ENCODE measurements around a stretch of chr20.

GRCh38 chr20:34742781-34743561, 38.8 kb downstream of the TP53INP2 start:
- PRO-cap: no peak

- PRO-cap: no peak
Observed at GRCh38 chr20:34791548-34792104, 33.8 kb downstream of the NCOA6 start.

- PRO-cap: bidirectional peak, plus-strand start at chr20:34824635, minus-strand start at chr20:34824480
Observed at GRCh38 chr20:34824562-34824697, 1.0 kb downstream of the NCOA6 start.

DNA sequence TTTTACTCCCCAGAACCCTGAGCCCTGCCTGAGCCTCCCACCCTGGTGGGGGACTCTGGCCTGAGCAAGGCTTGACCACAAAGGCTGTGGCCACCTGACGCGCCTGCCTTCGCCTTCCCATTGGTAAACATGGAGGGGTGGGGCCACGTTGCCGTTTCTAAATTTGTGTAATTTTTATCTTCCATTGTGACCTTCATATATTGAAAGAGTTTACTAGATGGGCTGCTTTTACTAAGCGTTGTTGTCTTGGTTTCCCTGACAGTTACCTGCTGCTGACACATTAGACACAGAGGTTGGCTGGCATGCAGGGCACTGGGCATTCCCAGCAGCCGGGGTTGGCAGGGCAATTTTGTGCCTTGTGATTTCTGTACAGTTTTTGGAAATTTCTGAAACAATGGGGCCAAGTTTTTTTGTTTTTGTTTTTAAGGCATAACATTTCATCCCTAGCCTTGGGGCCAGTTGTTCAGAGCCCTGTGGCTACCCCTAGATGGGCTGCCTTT, 27.0 kb downstream of the MYH7B start:
- PRO-cap: no peak

DNA sequence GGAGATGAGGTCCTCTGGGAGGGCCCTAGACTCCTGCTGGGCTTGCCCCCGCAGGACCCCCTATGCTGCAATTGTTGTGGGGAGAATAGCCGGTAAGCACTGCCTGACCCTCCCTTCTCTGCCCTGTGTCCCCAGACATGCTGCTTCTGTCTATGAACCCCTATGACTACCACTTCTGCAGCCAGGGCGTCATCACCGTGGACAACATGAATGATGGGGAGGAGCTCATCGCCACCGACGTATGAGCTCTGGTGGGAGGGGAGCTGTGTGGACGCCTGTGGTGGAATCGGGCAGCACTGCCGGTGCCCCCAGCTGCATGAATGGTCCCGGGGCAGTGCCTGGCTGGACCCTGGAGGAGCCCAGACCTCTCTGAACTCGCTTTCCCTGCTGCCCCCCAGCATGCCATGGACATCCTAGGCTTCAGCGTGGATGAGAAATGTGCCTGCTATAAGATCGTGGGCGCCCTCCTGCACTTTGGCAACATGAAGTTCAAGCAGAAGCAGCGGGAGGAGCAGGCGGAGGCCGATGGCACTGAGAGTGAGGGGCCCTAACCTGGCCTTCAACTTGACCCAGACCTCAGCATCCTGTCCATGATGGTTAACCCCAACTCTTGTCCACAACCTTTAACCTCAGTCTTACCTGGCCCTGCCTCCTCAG, 31.2 kb downstream of the MYH7B start:
- PRO-cap: no peak

GRCh38 chr20:35262754-35264078, 14.7 kb downstream of the MMP24OS start:
- PRO-cap: no peak

DNA sequence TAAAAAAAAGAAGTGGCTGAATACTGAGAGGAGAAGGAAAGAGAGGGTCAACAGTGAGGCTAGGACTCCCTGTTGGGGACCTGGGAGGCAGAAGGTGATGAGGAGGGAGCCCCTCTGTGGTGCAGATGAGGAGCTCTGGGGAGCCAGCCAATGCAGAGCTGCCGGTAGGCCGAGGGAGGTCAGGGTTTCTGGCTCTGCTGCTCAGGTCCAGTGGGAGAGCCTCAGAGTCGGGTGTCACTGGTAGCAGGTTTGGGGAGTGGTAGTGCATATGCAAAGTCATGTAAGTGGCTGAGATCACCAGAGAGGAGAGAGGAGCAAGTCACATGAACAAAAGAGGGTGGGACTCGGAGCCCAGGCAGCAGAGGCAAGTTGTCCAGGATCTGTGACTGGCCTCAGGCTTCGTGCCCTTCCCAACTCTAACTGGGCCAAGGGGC, 6.9 kb downstream of the MMP24OS start:
- PRO-cap: no peak

GRCh38 chr20:35305566-35306205, 13.5 kb upstream of the FAM83C start:
- PRO-cap: bidirectional peak, plus-strand start at chr20:35305968, minus-strand start at chr20:35305830

DNA sequence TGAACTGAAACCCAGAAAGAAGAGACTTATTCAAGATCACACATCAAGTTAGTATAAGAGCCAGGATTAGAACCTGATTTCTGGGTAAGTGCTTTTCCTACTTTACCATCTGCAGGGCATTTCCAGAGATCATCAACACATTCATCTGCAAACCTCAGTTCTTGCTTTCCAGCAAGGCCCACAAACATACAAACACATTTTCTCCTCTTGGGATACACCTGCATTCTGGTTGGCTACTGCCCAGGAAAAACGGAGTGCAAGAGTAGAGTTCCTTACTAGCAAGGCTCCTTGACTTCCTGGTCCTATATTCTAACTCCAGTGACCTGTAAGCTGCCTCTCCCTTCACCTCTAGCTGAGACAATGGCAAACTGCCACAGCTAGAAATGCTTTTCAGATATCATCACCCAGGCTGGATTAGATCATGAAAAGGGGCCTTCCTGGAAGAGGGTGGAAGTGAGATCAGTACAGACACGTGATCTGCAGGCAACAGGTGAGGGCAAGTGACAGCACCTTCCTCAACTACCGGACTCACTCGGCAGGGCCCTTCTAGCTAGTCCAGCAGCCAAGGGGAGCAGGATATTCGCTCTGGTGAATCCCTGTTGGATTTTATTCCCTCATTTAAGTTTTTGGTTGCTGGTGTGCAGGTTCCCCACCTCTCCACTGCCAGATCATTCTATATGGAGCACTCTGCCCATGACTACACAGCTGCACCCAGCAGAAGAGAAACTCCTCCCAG, 26.2 kb upstream of the FAM83C start:
- PRO-cap: bidirectional peak, plus-strand start at position 526 of the sequence, minus-strand start at position 251 of the sequence

DNA sequence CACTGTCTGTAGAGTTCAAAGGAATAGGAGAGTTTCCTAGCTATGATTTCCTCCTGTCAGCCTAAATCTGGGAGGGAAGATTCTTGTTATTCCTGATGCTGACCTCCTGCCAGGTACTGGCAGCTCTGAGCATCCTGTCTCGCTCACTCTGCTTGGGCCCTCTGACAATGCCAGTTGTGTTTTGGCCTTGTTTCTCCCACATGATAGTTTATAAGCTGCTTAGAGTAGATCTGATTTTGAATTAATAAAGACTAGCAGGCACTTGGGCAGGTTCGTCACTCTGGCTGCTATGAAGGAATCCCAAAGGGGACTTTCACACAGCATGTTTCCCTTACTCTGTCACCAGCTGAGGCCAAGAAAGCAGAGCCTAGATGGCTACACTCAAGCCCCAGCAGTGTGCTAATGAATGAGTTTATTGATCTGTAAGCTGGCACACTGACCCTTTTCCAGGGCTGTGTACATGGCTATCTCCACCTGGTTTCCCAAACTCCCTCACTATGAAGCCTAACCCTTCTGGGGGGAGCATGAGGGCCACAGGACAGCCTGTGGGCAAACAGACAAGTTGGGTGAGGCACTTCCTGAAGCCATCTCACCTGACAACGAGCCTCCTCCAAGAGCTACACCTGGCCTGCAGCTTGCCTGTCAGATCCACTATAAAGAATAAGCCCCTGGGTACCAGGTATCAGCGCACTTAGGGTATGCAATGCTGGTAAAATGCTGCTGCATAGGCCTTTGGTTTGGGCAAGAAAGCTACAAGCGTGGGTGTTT, 52.2 kb downstream of the UQCC1 start:
- PRO-cap: no peak

GRCh38 chr20:35497688-35498413, 31.6 kb downstream of the C20orf173 start:
- PRO-cap: no peak

DNA sequence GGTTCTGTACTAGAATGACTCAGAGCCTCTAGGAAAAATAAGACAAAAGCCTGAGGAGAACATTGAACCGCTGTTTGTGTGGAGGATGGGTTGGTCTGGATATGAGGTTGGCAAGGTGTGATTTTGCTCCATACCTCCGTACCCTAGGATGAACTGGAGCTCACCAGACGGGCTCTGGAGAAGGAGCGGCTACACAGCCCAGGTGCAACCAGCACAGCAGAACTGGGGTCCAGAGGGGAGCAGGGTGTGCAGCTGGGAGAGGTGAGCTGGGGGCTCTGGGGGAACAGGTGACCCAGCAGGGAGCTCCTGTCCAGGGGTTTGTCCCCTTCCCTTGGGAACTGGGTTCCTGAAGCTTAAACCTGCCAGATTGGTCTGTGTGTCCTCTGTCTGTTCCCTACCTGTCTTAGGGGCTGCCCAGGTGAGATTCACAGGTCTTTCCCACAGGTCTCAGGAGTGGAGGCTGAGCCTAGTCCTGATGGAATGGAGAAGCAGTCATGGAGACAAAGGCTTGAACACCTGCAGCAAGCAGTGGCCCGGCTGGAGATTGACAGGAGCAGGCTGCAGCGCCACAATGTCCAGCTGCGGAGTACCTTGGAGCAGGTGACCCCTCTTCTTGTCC, 21.8 kb downstream of the C20orf173 start:
- PRO-cap: no peak

GRCh38 chr20:35556907-35557704, 15.2 kb downstream of the ERGIC3 start:
- PRO-cap: no peak

DNA sequence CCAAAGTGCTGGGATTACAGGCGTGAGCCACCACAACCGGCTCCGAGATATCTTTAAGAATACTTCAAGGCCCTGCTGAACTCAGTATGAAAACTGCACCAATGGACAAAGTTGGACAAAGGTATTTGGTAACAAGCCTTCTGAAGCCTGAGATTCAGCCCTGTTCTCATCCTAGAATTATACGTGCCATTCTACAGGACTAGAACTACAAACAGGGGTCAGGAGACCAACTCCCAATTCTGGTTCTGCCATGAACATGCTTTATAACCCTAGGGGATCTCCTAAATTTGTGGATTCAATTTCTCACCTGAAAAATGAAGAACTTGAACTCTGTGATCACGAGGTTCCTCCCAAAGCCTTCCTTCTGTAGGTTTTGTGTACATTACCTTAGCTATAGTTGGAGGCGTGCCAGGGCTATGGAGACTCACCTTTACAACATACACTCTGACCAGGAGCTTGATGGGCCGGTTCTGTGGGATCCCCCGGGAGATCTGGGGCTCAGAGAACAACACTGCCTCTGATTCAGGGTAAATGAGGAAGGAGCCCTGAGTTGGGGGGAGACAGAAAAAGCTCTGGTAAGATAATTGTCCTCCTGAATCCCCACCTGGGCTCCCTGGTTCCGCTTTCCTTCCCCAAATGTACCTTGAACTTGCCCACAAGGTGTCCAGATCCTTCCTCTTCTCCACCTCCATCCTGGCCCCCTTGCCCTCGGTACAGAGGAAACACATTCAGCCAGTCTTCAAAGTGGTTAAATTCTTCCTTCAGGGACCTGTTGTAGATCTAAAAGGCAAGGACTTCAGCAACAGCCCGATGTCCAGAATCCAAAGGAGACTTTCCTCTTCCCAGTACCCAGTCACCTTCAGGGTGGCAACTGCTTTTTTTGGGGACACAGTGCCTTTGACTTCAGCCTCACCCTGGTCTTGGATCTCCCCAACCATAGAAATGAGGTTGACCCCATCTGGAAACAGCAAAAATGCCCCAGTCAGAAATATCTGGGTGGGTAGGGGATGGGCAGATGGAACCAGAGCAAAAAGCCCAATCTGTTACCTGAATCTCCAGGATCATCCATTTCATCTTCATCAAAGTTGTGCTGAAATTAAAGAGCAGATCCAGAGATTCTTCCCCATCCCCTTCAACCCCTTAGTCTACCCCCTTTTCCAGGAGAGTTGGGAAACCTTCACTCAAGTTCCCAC, 34.3 kb downstream of the ERGIC3 start:
- PRO-cap: no peak

- PRO-cap: no peak
Observed at GRCh38 chr20:35599650-35600308, 15.8 kb upstream of the SPAG4 start.

GRCh38 chr20:35617343-35618075, 1.9 kb downstream of the SPAG4 start:
- PRO-cap: no peak

DNA sequence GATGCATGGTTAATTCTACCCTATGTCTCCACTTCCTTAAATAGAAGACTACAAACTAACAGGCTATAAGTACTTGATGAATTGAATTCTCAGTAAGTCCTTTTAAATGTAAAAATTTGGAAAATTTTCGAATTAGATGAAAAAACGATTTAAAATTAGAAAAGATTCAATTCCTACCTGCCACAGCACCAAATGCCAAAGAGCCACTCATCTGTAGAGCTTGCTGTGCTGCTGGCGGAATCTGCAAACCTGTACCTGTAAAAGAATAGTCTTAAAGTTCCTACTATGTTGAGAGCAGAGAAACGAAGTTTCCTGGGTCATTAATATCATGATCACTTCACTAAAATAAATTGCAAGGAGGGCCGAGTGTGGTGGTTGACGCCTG, 13.6 kb downstream of the ROMO1 start:
- PRO-cap: no peak

GRCh38 chr20:35714172-35714553, 15.0 kb downstream of the ROMO1 start:
- PRO-cap: no peak

DNA sequence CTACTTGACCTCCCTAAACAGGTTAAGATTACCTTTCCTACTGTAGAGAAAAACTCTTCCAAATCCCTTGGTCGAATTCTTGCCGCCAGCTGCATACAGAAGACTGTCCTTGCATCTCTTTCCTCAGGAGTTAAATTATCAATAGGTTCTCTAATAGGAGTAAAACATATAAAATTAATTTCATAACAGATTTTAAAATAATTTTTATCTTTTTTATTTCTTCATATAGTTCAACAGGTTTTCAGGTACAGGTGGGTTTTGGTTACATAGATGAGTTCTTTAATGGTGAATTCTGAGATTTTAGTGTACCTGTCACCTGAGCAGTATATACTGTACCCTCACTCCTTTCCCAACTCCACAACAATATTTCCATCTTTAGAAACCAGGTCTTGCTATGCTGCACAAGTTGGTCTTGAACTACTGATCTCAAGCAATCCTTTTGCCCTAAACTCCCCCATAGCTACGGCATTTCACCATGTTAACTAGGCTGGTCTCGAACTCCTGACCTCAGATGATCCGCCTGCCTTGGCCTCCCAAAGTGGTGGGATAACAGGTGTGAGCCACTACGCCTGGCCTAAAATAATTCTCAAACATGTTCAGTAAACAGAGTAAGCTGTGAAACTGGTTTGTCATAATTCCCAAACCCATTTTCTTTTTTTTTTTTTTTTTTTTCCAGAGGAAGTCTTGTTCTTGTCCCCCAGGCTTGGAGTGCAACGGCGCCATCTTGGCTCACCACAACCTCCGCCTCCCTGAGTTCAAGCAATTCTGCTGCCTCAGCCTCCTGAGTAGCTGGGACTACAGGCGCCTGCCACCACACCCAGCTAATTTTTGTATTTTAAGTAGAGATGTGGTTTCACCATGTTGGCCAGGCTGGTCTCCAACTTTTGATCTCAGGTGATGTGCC, 16.8 kb downstream of the RBM39 start:
- PRO-cap: no peak

DNA sequence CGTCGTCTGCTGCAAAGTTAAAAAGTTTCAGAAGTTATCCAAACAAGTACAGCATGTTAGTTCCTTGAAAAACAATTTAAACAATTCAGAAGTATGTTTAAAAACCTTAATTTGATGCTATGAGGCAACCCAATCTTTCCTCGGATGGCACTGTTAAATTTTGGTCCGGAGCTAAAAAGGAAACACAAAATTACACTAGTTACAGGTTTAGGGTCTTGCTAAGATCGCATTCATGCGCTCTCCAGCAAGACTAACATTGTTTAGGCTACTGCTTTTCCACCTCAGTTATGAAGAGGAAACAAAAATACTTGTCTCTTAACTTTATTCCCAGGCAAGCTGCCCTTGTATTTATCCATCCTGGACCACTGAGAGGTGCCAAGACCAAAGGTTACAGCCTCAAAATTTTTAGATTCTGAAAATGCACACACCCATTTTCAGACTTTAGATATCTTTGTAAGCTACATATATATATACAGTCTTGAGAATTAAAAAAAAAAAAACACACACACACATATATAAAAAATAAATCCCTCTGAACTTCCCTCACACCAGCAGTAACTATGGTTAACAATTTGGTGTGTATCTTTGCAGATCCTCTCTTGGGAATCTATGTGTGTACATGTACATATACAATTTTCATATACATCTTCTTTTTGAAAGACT, 12.6 kb downstream of the RBM39 start:
- PRO-cap: no peak